PC-3 (cell line): Measurements from ENCODE around the gene CTLA4.

DNA sequence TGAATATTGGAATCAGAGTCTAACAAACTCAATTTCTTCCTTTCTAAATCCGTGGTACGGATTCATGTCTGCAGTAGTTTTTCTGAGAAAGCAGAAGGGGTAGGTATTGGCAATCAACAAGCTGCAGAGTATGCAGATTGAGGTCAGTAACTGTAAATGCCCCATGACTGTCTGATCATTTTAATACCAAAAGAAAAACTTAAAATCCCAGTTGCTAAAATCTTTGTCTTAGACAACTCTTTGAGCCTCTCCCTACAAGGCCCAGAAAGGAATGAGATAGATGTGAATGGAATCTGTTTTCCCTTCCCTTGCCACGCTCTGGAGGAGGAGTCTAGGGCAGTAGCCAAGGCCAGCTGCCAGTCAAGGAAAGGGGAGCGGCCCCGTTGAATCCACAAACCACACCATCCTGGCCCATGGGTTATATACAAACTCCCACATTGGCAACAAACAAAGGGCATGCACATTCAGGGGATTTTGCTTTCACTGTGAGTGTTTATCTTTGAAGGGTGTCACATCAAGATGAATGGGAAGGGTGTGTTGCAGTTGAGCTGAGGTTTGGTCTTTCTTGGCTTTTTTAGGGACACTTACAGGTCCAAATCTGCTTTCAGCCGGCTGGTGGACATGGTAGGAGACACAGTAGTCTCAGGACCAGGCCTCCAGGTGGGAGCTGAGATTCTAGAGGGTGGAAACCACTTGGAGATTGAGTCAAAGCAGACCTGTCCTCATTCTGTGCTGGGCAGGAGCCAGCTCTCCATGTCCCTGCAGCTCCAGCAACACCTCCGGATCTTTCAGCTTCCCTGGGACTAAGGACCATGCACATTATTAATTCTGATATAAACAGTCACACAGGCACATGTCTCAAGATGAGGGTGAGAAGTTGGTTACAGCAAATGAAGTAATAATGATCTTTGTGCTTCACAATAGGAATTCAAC is 5.9 kb upstream of the CASP8 start:
- RAMPAGE, long total RNA = no peak

DNA sequence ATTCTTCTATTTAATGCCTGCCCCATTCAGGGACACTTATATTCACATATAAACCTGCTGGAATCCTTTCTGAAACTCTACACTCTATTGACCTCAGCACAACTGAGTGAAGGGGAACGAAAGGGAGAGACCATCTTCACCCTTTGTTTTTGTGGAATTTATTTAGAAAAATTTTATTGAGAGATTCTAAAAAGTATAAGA is 21.4 kb upstream of the FLACC1 start:
- RAMPAGE, long total RNA = no peak

DNA sequence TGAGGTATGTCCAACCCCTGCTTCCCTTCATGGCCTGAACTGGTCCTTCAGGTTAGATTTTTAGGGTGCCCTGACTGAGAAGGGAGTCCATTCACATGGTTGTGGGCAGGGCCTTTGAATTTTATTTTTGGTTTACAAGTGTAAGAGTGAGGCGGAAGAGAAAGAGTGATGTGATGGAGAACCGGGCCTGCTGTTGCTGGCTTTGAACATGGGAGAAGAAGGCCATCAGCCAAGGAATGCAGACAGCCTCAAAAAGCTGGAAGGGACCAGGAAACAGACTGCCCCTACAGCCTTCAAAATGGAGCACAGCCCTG is 105.0 kb downstream of the CDK15 start:
- RAMPAGE, long total RNA = no peak

- RAMPAGE, long total RNA = no peak
Observed at GRCh38 chr2:202161175-202161396, 77.3 kb downstream of the SUMO1 start.

- RAMPAGE, long total RNA = no peak
Observed at GRCh38 chr2:202379407-202379913, 3.3 kb downstream of the BMPR2 start.

DNA sequence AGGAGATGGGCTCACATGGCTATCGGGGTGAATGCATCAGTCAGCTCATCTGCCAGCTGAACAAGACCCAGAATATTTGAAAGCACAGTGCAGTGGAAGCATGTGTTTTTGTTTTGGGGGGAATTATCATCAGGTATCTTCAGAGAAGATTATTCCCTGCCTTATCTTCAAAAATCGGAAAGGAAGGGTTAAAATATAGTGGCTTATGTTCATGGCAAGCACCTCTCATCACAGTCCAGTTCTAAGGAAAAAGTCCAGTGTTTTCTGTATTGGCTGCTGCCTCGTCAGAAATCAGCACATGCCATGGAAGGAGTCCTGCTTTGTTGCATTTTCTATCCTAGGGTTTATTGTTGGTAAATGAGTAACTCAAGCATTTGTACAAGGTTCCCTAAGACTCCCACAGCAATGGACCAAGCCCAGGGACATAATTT is 26.2 kb downstream of the NBEAL1 start:
- RAMPAGE, long total RNA = no peak

GRCh38 chr2:203489514-203490263 is 45.4 kb downstream of the RAPH1 start:
- RAMPAGE, long total RNA = no peak

- RAMPAGE, long total RNA = no peak
Observed at GRCh38 chr2:203534509-203534673, 710 bp downstream of the RAPH1 start.

DNA sequence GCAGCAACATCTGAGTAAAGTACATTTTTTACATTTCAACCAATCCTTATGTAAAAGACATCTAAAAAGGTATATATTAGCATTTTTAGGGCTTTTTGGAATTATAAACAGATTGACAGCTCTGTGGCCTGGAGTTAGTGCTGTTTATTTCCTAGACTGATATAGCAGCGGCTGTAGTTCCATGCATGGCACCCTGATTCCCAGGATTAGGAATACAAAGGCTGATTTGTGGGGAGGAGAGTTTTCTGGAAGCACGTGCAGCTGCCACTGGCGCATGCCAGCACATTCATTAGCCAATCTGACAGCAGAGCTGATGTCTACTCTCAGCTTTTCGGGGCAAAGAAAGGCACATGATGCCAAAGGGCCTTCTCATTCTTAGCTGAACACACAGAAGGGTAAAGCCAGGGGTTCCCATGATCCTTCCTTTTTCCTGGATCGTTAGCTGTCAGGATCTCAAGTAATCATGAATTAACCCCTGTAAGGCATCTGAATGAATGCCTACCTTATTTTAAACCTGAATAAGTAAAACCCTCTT is 45.7 kb upstream of the RAPH1 start:
- RAMPAGE, long total RNA = no peak

DNA sequence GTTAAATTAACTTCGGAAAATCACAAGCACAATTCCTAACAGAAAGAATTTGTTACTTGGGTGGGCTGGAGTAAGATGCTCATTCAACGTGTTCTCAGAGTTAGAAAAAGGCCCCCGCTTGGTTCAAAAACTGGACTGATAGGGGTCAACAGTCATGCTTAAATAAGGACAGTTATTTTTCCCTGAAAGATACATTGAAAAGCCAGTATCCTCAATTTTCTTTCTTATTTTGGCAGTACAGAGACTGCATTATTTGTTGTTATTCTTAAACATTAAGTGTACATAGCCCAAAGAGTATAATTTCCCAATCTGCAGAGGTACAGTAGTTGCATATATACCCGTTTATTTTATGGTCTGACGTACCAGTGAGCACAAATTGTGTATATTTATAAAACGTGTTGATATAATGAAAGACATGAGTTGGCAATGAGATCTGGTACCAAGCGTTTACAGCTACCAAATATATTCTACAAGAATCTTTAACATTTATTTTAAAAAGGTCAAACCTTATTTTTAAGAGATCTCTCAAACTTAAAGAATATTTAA is 1.5 kb downstream of the CD28 start:
- RAMPAGE, long total RNA = no peak

- RAMPAGE, long total RNA = no peak
Observed at GRCh38 chr2:203711313-203712031, 5.0 kb downstream of the CD28 start.

DNA sequence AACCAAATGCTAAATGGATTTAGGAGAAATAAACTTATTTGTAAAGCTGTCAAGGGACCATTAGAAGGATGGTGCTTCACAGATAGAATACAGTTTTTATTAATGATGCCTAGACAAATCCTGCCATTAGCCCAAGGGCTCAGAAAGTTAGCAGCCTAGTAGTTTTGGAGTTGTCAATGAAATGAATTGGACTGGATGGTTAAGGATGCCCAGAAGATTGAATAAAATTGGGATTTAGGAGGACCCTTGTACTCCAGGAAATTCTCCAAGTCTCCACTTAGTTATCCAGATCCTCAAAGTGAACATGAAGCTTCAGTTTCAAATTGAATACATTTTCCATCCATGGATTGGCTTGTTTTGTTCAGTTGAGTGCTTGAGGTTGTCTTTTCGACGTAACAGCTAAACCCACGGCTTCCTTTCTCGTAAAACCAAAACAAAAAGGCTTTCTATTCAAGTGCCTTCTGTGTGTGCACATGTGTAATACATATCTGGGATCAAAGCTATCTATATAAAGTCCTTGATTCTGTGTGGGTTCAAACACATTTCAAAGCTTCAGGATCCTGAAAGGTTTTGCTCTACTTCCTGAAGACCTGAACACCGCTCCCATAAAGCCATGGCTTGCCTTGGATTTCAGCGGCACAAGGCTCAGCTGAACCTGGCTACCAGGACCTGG is at the start of gene CTLA4:
Gene CTLA4 (plus strand): TSS at position 442 of the 673 bp plus-strand sequence.
- RAMPAGE, long total RNA = no peak

DNA sequence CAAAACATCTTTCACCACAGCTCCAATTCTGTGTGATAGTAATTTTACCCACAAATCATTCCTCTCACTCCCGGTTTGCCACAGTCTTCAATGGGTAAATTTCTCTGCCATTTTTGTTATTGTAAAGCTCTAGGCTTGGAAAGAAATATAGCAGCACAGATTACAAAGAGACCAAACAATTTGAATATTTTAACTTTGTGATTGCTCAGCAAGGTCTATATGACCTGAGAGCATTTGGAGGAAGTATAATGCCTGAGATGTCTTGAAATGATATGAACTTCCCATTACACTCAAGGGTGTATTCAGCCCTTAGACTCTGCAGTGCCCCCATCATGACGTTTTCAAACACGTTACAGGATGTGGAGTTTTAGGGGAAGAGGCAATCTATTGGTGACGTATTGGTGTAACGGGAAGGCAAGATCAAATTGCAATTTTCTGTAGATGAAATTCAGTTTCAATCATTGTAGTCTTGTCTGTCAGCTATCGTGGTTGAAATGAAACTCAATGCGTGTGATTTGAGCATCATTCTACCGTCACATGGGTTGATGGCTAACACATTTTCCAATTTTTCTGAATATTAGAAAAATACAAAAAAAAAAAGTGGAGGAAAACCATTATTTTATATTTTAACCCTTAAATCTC is 78.9 kb downstream of the ICOS start:
- RAMPAGE, long total RNA = no peak

GRCh38 chr2:204026946-204027219 is 90.3 kb downstream of the ICOS start:
- RAMPAGE, long total RNA = no peak

- RAMPAGE, long total RNA = no peak
Observed at GRCh38 chr2:204110362-204110876, 173.9 kb downstream of the ICOS start.

- RAMPAGE, long total RNA = no peak
Observed at GRCh38 chr2:204717394-204717869, 172.2 kb downstream of the PARD3B start.

GRCh38 chr2:204744371-204745182 is 199.3 kb downstream of the PARD3B start:
- RAMPAGE, long total RNA = no peak

GRCh38 chr2:204853612-204854503 is 308.6 kb downstream of the PARD3B start:
- RAMPAGE, long total RNA = no peak

- RAMPAGE, long total RNA = no peak
Observed at GRCh38 chr2:204892237-204893344, 347.3 kb downstream of the PARD3B start.

DNA sequence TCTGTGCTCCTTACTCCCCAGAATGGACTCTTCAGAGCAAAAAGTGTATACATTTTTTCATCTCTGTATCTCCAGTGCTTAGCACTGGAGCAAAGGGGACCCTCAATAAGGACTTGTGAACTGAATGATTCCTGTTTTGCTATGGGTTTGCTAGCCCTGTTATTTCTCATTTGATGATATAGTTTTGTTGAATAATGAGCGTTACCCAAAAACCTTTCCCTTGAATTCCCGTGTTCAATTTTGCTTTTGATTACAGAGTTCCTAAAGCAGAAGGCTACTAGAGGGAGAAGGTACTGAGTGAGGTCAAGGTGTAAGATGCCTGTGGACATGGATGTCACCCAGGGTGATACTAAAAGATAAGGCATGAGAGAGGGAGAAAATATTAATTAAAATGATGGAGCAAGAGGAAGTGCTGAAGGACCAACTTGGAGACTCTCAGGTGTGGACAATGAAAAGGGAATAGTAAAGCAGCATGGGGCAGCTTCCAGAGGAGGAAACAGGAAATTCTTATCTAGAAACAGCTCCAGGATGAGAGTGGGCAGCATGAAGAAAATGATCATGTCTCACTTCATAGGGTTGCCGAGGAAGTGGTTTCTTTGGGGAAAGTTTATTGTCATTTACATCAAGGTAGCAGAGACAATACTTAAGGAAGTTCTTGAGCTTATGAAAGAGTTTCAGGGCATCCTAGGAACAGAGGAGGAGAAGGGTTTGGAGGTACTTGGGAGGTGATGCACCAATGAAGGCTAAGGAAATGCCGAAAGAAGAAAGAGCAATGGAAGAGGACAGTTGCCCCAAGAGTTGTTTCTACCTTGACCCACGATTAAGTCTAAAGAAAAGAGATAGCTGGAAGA is 546.7 kb downstream of the PARD3B start:
- RAMPAGE, long total RNA = no peak